Metastatic Lung Carcinoma in the Adrenal Gland (tissue), 1 donor: ENCODE results near the genes CAPN9 and TRIM67.

DNA sequence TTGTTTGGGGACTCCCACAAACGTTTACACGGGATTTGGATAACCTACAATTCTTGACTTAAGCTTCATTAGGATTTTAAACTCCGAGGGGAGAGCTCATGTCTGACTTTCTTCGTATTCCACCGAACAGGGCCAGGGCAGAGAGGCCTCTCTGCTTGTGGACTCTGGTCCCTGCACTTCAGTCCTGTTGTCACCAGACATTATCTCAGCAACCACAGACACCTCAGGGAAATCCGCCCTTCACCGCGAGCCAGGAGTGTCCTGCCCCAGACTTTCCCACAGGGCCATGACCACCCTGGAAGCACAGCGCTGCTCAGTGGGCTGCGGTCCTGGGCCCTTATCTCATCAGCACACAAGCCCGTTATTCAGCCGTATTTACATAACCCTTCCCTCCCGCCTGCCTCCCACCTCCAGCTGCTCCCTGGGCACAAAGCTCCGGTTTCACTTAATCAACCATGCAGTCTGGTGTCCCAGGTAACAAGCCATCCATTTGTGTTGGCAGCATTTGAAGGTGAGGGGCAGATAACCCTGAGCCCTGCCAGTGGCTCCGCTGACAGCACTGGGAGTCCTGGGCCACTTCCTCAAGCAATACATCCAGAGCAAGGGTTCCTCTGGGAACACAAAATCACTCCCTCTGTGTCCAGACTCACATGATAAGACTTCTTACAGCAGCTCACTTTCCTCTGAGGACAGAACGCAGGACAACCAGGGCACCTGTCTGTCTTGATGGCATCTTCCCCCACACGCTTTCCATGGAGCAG, 122.7 kb upstream of the RAB4A start:
- PRO-cap = no peak

DNA sequence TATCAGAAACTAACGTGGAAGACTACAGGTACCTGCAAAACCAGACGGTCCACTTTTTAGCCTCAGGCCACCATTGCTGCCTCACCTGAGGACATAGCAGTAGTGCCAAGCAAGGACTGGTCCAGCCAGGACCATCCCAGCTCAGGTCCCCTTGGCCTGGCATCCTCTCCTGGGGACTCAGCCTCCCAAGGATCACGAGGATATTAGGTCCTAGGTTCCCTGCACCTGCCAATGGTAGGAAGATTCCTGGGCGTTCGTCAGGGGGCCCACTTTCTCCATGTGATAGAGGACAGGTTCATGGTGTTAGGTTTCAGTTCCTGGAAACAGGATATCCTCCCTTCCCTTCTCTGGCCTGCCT, 71.6 kb upstream of the RAB4A start:
- PRO-cap = no peak

DNA sequence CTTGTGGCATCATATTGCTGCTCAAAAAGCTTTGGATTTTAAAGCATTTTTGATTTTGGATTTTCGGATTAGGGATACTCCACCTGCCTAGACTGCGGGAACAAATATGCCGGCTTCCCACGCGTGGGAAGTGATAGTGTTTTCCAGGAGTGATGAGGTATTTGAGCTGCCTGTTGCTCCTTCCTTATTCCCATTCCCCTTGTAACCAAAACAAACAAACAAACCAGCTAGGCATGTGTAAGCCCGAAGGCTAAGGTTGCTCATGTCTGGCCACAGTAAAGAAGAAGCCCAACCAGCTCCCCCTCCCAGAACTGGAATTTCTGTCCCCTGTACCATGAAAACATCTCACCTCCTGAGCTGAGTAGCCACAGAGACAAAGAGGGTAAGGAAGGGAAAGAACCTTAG, 41.9 kb upstream of the RAB4A start:
- PRO-cap = no peak

DNA sequence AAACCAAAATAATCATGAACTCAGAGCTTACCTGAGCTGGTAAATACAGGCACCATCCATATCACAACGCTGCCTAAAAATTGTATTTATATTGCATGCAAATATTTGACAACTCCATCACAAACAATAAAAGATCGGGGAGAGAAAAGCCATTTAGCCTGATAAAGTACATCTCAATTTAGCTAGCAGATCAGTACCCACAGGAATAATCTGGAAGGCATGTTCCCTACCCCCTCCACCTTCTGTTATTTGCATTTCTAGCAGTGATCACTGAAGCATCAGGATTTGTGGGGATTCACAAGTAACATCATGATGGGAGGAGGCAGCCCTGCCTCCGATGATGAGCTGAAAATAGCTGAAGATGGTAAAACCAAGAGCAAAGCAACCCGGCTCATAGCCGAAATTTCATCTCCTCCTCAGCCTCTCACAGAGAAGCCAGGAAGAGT, 2.5 kb downstream of the CCSAP start:
- PRO-cap = no peak

DNA sequence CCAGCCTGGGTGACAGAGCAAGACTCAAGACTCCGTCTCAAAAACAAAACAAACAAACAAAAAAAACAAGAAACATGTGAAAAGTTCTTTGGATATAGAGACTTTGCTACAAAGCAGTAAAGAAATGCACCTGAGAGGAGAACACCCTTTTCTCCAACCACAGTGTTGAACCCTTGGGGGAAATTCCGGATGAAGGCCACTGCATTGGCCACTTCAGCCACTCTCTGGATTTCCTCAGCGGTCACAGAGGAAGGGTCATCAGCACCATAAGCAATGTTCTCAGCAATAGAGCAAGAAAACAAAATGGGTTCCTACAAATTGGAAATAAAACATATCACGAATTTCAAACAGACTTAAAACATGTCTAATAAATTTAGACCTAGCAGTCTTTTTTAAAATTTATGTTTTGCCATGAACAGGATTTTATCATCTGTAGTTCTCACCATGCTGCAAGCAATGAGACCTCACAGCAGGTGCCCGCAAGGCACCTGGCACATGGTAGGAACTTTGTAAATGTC, 17.7 kb upstream of the NUP133 start:
- PRO-cap = no peak

- PRO-cap = no peak
These were observed 55.4 kb upstream of the GALNT2 start for GRCh38 chr1:230011504-230012225.

DNA sequence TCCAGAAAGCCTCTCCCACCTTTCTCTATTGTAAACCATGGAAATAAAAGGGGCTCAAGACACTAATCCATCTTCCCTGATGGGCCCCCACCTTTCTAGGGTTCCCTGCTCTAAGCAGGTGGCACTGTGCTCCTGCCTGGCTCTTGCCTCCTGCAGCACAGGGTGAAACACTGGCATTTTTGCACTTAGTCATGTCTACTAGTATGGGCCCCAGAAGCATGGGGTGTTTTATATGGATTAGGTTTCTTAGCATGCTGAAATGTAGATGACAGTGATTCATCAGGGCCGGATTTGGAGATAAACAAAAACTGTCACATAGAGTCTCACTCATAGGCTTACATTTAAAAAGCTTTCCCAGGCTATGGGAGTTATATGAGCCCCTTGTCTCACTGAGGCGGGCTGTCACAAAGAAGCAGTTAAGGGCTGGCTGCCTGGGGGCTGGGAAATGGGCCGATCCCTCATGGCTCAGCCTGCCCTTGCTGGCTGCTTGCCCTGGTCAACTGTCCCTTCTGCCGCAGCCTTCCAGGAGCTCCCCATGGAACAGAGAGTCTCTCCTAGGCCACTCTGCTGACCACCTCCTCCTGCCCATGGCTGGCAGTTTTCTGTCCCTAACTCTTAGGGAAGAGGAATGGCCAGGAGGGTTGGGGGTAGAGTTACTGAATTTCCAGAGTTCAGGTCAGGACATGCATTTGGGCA, 6.4 kb downstream of the GALNT2 start:
- PRO-cap = no peak

- PRO-cap = no peak
These were observed 82.9 kb downstream of the GALNT2 start for GRCh38 chr1:230149984-230150362.

GRCh38 chr1:230153320-230154604, 86.7 kb downstream of the GALNT2 start:
- PRO-cap = no peak

- PRO-cap = no peak
These were observed 161.2 kb downstream of the PGBD5 start for GRCh38 chr1:230264778-230265573.

- PRO-cap = no peak
These were observed at the start of gene CAPN9 for GRCh38 chr1:230747126-230747521. TSS of gene CAPN9 (plus strand) at chr1:230747388.

DNA sequence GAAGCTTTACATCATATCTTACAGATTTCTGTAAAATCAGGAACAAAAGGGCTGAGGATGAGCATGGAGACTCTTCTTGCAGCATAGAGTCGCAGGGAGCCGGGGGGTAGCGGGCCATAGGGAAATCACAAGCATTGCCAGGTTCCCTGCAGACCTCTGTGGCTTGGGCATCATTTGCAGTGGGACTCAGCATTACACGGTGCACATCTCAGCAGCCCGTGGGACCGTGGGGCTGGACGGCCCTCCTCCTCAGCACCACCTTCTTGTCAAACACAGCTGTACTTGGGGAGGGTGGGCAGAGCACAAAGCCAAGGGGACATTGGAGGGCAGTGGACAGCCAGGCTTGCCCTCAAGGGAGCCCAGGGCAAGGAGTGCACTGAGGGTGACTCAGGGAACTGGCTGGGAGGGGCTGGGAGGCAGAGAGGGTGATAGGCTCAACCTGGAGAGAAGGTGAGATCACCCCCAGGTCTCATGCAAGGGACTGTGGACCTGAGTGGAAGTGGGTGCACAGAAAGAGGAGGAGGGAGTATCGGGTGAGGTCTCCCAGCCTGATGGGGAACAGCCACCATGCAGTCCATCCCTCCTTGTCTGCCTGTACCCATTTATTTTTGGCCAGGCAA, 3.4 kb downstream of the CAPN9 start:
- PRO-cap = no peak

- PRO-cap = no peak
These were observed 3.9 kb downstream of the CAPN9 start for GRCh38 chr1:230751064-230751605.

- PRO-cap = no peak
These were observed 11.3 kb downstream of the C1orf198 start for GRCh38 chr1:230856766-230857645.

GRCh38 chr1:231020266-231020940, 19.7 kb downstream of the FAM89A start:
- PRO-cap = no peak

GRCh38 chr1:231038951-231040031, 763 bp downstream of the FAM89A start:
- PRO-cap = no peak

- PRO-cap = no peak
These were observed at the start of gene TRIM67 for GRCh38 chr1:231161662-231162445. TSS of gene TRIM67 (plus strand) at chr1:231162058.

GRCh38 chr1:231370039-231370728, 32.1 kb downstream of the SPRTN start:
- PRO-cap = no peak

GRCh38 chr1:231372102-231372681, 34.1 kb downstream of the SPRTN start:
- PRO-cap = no peak

- PRO-cap = no peak
These were observed 28.5 kb downstream of the TSNAX start for GRCh38 chr1:231556817-231557448.